Frontal cortex (tissue), 2 donors: ENCODE data around the gene PBX2.

DNA sequence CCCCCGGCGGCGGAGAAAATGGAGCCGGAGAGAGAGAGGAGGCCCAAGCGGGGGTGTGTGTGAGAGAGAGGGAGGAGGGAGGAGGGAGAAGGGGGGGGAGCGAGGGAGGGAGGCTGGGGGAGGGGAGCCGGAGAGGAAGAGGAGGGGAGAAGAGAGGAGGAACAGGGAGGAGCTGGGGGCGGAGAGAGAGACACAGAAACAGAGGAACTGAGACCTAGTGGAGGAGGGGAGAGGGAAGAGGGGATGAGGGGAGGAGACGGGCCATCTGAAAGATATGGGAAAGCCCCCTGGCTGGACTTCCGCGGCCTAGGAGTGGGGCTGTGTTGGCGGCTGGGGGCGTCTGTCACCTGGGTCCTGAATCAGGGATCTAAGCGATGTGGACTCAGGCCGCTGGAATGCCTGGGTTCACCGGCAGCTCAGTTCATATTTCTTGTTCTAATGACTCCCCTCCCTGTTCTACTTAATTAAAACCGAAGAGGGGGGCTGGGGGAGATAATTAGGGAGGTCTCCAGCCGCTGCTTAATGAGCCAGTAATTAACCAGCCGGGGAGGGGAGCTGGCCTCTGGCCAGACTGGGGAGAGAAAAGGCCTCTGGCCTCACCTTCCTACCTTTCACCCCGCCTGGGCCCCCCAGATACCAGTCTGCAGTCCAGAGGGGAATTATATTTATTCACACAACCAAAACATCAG, at the start of gene PBX2:
Gene PBX2 (minus strand): TSS at position 84 of the 689 bp plus-strand sequence.
- RAMPAGE, long total RNA, result no peak

- RAMPAGE, long total RNA, result no peak
These were observed 32.0 kb upstream of the NOTCH4 start for GRCh38 chr6:32255914-32256211.

DNA sequence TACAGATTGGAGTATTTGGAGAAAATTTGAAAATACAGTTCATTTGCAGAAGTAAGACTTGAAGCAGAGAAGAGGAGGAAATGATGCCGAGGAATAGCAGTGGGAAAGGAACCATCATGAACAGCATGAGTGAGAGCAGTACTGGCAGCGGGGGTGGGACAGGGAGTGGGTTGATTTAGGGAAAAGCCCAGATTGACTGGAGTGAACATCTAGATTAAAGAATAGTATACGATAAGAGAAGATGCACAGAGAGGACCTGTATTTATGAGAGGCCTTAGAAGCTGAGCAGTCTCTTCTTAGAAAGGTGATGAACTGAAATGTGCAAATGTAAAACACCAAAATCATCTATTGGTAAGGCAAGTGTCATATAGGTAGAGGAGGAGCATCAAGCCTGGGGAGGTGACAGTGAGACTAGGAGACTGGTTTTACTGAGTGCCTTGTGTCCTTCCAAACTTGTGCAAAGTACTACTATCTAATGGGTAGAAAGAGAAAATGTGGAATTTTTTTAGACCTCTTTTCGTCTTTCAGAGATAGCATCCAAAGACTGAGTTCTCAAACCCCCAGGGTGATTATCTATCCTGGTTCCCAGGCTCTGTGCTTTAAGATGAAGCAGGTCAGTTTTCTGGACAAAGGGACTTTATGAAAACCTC, 18.0 kb upstream of the HLA-DRB1 start:
- RAMPAGE, long total RNA, result no peak

- RAMPAGE, long total RNA, result no peak
These were observed 740 bp downstream of the HLA-DQB1 start for GRCh38 chr6:32665719-32666115.

DNA sequence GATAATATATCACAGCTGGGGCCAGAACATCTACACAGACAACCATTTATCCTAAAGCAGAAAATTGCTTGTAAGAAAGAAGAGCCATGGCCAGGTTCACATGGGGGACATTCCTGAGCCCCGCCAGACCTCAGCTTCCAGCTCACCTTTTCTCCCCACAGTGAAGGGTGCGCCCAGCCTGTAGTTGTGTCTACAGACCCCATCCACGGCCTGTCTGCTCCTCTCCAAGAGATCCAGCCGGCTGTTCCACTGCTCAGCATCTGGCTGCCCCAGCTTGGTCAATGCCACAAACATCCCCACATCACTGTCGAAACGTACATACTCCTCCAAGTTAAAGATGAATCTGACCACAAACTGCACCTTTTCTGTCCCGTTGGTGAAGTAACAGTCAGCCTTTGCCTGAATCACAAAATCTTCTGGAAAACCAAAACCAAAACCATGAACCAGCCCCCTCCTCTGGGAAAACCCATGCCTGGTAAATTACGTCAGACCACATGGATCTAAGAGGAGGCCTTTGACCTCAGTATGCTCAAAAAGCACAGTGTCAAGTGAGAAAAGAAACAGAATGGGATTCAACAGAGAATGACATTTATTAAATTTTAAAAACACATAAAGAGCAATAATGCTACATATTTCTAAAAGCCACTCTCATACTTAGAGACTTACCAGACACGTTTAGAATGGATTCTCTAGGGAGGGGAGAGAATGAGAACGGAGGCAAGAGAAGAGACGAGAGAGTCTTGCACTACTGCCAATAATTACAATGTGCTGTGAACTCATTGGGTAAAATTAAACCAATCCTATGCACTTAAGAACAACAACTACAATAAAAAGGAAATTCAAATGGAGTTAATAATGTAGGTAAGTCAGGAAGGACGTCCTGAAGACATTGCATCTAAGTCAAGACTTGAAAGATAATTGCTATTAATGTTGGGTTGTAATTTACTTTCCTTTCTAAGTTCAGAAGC, 1.6 kb downstream of the HLA-DOB start:
- RAMPAGE, long total RNA, result no peak

- RAMPAGE, long total RNA, result no peak
These were observed 4.5 kb downstream of the HLA-DMB start for GRCh38 chr6:32936090-32936951.

GRCh38 chr6:32945102-32946024, 4.5 kb upstream of the HLA-DMB start:
- RAMPAGE, long total RNA, result no peak

- RAMPAGE, long total RNA, result no peak
These were observed 5.5 kb downstream of the BRD2 start for GRCh38 chr6:32973695-32974444.

GRCh38 chr6:33028351-33028835, 19.0 kb upstream of the HLA-DOA start:
- RAMPAGE, long total RNA, result no peak

DNA sequence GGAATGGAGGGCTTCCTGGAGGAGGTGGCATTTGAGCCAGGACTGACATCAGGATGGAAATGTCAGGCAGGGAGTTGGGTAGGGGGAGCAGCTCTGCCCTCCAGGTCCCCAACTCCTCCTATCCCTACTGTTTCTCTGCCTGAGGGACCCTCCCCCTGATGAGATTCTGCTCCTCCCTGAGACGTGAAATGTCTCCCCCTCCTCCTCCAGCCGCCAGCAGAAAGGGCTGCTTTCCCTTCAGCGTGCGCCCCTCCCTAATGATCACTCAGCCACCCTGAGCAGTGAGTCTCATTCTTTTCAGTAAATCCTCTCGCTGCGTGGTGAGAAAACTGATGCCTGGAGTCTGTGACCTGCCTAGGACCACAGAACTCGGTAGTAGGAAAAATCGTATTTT, 40.7 kb downstream of the HLA-DPB1 start:
- RAMPAGE, long total RNA, result no peak

DNA sequence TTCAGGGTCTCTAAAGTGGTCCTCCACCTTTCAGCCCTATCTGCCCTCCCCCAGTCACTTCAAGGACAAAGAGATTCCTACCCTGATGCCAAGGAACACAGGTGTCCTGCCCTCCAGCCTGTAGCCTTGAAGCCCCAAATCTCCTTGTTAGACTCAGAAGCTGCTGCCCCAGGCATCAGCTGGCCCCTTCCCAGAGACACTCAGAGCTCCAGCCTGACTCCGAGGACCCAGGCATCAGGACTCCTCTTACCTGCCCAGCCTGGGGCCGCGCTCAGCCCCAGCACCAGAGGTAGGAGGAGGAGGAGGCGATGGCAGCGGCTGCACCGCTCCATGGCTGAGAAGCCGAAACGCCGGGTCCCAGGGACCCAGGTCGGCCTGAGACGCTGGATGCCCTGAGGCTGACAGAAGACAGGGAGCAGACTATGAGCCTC, 343 bp downstream of the COL11A2 start:
- RAMPAGE, long total RNA, result no peak

DNA sequence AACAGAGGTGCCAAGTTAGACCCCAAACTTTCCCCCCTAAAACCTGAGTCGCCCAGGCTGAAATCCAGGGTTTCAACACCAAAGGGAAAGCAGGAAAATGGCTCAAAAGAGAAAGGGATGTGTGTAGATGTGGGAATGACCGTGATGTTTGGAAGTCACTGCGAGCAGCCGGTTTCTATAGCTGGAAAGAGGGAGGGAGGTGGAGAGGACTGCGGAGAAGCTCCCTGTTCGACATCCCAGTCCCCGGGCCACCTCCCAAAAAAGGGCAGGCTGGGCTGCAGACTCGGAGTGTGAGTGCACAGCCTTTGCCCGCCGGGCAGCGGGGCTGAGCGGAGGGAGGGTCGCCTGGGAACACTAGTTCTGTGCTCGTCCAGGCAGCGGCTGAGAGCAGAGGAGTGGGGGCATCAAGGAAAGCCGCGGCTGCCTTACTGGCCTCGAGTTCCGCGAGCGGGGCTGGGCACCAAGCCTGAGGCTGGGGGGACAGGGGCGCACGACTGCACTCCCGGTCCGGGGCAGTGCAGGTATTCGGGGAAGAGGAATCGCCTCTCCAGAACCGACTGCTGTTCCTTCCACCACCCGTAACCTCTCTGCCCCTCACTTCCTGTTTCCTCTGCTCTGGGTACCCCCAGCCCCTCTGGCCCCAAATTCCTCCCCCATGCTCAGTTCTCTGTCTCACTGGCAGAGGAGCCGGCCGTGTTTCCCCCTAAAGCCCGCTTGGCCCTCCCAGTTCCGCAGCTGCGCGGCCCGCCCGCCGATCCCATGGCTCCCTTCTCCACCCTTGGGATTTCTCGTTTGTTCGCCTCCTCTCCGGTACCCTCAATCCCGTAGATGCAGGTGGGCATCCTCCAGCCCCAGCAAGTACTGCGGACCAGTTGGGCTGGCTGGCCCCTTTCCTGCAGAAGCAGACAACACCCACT, 4.9 kb downstream of the RING1 start:
- RAMPAGE, long total RNA, result no peak

DNA sequence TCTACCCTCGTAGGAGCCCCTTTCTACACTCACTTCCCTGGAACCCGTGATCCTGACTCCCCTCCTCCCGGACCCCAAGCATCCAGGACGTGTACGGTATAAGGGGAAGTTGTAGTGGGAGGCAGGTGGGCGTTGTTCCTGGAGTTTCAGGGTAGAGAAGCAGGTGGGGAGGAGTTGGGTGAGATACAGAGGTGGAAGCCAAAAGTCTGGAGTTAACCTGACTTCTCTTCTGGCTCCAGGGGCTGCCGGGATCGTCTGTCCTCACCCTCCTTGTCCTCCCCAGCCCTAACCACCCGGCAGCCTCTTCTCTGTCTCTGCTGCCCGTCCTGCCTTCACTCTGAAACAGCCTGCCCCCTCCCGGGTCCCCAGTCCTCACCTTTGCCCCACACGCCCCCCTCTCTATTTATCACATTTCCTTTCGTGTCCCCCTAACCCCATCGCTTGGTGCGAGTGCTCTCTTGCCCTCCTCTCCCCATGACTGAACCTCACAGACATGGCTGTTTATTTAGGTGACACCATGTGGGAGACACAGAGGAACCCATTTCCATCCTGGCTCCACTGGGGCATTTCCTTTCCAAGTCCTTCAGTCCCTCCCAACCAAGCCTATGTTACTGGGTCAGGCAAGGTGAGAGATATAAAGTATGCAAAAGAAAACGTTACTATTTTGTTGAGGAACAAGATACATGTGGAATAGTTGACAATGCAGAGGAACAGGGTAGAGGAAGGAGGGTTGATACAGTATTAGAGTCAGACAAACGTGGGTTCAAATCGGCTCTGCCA, 5.7 kb downstream of the RING1 start:
- RAMPAGE, long total RNA, result no peak

- RAMPAGE, long total RNA, result no peak
These were observed 23.3 kb downstream of the VPS52 start for GRCh38 chr6:33248335-33248863.

DNA sequence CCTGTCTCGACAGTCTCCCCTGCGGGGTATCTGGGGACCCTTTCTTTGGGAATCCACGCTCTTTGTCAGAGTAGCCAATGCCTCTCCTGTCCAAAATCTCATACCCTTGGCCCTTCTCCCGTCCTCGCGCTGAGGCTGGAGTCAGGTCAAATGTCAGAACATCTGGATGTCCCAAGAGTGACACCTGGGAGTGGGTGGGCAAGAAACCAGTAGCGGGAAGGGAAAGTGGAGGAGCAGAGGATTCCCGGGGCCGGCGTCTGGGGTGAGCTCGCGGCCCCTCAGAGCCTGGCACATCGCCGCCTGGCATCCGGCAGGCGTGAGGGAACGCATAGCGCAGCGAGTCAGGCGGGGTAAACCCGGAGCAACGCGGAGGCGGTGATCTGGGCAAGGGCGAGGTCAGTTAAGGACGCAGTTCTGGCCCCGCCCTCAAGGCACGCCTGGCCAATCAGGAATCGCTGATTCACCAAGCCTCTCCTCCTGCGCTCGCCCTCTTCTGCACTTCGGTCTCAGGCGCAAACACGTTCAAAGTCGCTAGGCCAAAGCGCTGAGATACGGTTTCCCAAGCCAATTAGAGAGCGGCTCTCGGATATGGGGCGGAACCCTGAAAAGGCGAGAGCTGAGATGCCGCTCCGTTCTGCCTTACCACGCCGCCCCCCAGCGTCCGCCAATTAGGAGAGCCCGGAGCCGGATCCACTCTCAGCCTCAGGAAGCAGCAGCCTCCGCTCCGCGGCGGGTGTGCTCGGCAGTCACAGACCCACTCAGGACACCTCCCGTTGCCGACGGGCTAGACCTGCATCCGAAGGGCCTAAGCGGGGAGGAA, 22.6 kb downstream of the VPS52 start:
- RAMPAGE, long total RNA, result no peak

DNA sequence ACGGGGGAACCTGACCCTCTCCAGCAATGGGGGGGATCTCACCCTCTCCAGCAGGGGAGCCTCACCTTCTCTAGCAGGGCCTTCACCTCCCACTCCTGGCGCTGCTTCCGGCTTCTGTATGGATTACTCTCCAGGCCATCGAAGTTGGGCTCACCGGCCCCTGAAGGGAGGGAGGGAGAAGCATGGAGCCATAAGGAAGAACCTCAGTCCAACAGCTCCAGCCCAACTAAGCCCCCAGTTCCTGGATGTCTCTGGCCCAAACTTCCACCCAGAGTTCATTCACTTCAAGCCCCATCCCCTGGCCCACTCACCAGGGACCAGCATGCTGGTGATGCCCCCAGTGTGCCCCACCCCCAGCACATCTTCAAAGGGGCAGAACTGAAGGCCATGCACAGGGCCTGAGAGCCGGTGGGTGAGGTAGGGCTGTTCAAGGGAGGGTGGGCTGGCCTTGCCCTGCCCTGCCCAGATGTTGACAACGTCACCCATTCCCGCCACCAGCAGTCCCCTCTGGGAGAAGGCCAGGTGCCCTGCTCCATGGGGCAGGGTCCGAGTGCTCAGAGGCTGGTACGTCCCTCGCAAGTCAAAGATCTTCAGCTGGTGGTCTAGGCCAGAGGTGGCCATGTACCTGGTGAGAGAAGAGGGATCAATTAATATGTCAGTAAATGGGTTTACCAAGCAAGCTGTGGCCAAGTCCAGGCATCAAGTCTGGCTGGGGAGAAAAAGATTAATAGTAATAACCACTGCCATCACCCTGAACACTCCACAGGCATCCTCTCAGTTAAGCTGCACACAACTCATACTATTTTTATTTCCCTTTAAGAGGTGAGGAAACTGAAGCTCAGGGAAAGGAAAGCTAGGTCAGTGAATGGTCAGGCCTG, 3.7 kb downstream of the B3GALT4 start:
- RAMPAGE, long total RNA, result no peak

GRCh38 chr6:33299122-33299277, 258 bp upstream of the RGL2 start:
- RAMPAGE, long total RNA, result no peak

GRCh38 chr6:33313129-33313217, 905 bp downstream of the TAPBP start:
- RAMPAGE, long total RNA, result no peak

- RAMPAGE, long total RNA, result no peak
These were observed 14.7 kb upstream of the SMIM40 start for GRCh38 chr6:33343780-33344205.

- RAMPAGE, long total RNA, result no peak
These were observed 1.2 kb downstream of the CUTA start for GRCh38 chr6:33416870-33417021.